Anterior vena cava (tissue), 1 donor: ENCODE results near the genes LRP1 and MARCHF9.

- PRO-cap: no peak
Measured at GRCh38 chr12:57042996-57043506, 6.9 kb downstream of the MYO1A start.

DNA sequence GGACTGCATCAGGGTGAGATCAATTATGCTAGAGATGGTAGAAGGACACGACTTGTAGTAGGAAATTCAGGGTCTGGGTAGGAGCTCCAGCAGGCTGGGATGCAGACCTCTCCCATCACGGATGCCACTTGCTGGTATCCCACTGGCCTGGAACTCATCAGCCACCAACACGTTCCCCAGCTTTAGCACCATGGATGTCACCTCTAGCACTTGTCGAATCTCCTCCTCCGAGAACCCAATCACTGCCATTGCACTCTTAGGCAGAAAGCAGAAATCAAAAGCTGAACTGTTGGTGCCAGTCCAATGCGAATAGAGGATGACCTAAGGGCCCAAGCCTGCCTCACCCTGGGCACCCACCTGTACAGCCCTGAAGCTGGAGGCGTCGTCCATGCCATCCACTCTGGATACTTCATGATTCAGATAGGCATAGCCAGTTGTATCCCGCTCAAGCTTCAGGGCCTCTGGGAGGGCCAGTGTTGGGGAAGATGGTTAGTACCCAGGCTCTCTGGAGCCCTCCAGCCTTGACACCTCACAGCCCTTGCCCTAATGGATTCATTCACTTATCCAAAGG, 6.1 kb downstream of the MYO1A start:
- PRO-cap: no peak

- PRO-cap: no peak
Measured at GRCh38 chr12:57047431-57047996, 2.4 kb downstream of the MYO1A start.

DNA sequence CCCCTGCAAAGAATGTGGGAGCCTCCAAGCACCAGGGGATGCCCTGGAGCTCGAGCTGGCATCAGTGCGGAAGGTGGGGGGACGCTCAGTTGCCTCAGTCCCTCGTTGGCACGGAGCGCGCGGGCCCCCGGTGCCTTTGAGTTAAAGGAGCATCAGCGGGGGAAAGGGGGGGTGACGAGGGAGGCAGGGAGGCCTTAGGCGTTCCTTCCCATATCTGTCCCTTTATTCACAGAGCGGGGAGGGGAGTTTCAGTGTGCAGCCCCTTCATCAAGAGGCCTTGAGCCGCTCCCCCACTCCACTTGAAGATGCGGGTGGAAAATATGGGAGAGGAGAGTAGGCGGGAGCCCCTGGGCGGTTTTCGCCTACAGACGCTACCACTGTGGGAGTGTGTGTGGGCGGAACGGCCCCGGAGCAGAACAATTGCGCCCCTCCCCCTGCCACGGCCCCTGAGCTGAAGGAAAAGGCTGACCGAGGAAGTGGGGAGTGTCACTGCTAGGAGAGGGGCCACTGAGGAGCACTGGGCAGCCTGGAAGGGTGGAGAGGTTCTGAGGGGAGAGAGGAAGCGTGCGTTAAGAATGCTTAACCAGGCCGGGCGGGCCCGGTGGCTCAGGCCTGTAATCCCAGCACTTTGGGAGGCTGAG, 820 bp downstream of the NAB2 start:
- PRO-cap: bidirectional peak, plus-strand start at position 486 of the sequence, minus-strand start at position 301 of the sequence

DNA sequence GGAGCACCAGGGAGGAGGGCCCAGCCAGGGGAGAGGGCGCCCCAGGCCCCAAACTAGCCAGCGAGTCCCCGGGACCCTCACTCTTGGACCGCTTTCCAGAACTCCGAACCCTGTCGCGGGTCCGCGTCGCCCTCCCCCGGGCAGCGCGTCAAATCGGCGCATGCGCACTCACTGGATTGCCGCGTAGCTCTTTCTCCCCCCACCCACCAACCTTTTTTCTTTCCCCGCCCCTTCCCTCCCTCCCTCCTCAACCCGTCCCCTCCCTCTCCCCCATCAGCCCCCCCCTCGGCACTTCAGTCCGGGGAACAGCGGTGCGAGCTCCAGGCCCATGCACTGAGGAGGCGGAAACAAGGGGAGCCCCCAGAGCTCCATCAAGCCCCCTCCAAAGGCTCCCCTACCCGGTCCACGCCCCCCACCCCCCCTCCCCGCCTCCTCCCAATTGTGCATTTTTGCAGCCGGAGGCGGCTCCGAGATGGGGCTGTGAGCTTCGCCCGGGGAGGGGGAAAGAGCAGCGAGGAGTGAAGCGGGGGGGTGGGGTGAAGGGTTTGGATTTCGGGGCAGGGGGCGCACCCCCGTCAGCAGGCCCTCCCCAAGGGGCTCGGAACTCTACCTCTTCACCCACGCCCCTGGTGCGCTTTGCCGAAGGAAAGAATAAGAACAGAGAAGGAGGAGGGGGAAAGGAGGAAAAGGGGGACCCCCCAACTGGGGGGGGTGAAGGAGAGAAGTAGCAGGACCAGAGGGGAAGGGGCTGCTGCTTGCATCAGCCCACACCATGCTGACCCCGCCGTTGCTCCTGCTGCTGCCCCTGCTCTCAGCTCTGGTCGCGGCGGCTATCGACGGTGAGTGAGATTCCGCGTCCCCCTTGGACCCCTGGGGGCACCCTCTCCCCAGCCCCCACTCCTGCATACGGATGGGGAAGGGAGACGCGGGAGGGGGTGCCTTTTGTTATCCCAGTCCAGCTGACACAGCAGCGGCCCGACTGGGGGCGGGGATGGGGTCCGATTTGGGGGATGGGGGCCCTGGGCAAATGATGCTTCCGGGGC, at the start of gene LRP1:
Gene LRP1 (plus strand): TSS at position 291 of the 1,043 bp plus-strand sequence.
- PRO-cap: bidirectional peak, plus-strand start at position 296 of the sequence, minus-strand start at position 150 of the sequence

DNA sequence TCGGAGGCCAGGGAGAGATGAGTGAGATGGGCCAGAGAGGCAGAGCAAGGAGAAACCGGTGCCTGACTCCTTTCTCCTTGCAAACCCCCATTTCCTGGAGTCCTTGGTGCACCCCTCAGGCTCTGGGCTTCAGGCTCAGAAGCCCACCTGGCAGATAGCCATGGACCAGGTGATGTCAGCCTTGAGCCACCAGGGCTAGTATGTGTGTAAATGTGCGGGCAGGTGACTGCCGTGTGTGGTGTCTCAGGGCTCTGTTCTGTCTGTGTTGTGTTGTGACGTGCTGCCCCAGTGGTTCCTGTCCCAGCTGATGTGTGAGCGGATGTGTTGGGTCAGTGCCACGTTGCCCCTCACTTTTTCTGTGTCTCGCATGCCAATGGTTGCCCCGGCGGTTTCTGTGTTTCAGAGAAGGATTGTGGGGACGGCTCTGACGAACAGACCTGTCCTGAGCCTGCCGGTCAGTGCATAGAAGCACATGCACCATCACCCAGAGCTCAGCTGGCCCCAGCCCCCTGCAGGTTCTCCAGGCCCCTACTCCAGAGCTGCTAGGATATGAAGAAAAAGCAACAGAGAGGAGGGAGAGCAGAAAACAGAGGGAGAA, 39.6 kb downstream of the LRP1 start:
- PRO-cap: no peak

GRCh38 chr12:57175916-57176340, 40.7 kb upstream of the NXPH4 start:
- PRO-cap: no peak

- PRO-cap: no peak
Measured at GRCh38 chr12:57185452-57186062, 31.0 kb upstream of the NXPH4 start.

DNA sequence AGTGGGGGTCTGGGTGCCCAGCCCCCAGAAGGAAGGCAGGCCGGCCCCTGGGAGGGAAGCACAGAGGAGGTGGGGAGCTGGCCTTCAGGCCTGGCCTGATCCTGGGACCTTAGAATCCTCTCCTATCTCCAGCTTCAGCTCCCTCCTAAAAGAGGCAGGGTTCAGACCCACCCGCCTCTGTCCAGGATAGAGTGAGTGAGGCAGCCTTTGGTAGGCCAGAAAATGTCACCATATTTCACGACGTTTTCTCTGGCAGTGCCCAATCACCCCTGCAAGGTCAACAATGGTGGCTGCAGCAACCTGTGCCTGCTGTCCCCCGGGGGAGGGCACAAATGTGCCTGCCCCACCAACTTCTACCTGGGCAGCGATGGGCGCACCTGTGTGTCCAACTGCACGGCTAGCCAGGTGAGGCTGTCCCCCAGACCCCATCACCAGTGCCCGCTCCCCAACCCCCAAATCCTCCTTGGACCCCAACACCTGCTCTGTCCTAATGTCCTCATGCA, 16.9 kb upstream of the NXPH4 start:
- PRO-cap: no peak

- PRO-cap: unidirectional peak, plus-strand start at chr12:57206406
Measured at GRCh38 chr12:57206257-57206871, 10.2 kb upstream of the NXPH4 start.

DNA sequence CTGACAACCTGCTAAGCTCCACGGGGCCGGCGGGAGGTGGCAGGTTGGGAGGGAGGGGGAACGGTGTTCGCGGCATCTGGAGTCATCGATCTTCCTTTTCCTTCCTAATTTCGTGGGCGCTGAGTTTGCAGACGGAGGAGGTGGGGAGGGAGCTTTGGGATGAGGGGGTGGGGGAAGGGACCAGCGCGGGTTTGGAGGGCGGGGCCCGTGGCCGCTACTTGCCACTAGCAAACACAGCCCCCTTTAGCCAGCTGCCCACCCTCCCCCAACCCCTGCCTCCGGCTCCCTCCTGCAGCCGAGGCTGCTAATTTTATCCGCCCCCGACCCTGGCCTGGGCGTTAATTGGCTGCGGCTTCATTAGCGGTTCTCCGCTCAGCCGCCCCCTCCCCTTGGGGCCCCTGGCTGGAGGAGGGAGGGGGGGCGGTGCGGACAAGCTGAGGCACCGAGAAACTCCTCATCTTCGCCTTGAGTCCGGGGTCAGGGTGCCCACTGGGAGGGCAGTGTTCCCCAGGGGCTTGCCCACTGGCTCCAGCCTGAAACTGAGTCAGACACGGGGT, 2.6 kb upstream of the SHMT2 start:
- PRO-cap: no peak

- PRO-cap: no peak
Measured at GRCh38 chr12:57283673-57284100, 32.7 kb upstream of the STAC3 start.

- PRO-cap: no peak
Measured at GRCh38 chr12:57516746-57517735, 3.3 kb downstream of the DDIT3 start.

- PRO-cap: no peak
Measured at GRCh38 chr12:57532470-57533406, 10.1 kb downstream of the MBD6 start.

DNA sequence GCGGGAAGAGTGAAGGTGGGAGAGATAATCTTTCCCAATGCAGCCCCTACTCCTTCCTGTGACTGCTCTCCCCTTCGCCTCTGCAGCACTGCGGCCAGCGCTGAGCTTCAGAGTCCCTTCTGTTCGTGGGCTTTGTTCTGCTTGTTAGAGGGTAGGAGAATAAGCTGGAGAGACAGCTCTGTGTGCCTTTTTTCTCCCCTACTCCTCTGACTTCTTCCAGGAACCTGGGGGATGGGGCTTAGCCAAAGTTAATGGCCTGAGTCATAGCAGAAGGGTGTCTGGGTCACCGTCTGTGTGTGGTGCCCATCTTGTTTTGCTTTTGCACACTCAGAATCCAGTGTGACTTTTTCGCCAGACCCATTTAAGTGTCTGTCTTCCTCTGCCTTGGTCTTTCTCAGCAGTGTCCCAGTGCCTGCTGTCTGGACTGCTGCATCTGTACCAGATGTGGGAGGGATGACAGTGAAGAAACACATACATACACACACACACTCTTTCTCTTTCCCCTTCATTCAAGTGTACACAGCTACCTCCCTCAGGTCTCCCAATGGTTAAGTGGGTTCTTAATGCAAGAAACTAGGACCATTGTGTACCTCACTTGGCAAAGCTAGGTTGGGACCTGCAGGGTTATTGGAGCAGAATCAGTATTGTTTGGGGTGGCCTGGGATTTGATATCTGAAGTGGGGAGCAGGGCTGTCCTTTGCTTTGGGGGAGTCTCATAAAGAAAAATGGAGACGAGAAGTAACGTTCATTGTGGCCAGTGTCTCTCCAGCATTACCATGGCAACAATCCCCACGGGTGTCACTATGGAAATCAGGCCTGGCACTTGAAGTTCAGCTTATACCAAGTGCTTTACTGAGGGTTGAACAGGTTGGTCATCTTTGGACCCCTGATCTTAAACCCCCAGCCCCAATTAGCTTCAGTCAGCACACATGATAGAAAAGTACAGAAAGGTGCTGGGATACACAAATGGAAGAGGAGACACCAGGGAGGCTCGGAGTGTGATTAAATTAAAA, 3.2 kb downstream of the KIF5A start:
- PRO-cap: no peak

DNA sequence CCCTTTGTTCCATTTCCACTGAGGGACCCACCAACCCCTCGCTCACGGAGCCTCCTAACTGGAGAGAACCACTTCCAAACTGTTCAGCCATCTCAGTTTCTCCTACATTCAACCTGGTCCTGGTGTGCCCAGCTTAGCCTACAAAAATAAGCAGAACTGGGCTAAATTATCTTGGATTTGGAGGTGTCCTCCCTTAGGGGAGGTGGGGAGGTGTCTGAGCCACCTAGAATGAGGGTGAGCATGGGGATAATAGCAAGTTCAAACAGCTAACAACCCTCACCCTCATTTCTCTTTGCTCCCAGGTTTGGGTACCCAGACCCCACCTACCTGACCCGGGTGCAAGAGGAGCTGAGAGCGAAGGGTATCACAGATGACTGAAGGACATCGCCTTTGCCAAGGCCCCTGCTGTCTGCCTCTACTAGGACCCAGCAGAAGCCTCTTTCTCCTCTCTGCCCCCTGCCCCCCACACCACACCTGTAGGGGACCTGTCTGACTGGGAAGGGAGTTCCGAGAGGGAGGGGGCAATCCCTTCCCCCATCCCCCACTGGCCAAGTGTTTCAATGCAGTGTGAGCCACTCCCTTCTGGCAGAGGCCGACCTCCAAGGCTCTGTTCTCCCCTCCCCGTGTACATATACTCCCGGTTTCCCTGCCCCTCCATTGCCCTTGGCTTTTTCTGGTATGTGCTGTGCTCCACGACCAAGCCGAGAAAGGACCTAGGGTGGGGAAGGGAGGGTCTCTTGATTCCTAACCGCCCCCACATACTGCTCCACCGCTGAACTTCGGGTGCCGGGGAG, 2.3 kb upstream of the ARHGEF25 start:
- PRO-cap: no peak

DNA sequence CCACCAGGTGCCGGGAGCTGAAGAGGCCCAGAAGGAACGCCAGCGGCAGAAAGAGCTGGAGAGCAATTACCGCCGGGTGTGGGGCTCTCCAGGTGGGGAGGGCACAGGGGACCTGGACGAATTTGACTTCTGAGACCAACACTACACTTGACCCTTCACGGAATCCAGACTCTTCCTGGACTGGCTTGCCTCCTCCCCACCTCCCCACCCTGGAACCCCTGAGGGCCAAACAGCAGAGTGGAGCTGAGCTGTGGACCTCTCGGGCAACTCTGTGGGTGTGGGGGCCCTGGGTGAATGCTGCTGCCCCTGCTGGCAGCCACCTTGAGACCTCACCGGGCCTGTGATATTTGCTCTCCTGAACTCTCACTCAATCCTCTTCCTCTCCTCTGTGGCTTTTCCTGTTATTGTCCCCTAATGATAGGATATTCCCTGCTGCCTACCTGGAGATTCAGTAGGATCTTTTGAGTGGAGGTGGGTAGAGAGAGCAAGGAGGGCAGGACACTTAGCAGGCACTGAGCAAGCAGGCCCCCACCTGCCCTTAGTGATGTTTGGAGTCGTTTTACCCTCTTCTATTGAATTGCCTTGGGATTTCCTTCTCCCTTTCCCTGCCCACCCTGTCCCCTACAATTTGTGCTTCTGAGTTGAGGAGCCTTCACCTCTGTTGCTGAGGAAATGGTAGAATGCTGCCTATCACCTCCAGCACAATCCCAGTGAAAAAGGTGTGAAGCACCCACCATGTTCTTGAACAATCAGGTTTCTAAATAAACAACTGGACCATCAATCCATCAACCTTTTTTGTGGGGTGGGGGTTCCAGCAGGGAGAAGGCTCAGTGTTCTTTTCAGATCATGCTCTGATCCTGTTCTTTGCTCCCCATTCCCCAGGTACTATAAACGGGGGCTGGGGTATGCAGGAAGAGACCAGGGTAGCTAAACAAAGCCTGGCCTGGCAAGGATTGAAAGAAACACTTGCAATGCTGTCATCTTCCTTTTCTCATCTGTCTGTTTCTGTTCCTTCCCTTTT, 17.5 kb downstream of the AGAP2 start:
- PRO-cap: no peak

DNA sequence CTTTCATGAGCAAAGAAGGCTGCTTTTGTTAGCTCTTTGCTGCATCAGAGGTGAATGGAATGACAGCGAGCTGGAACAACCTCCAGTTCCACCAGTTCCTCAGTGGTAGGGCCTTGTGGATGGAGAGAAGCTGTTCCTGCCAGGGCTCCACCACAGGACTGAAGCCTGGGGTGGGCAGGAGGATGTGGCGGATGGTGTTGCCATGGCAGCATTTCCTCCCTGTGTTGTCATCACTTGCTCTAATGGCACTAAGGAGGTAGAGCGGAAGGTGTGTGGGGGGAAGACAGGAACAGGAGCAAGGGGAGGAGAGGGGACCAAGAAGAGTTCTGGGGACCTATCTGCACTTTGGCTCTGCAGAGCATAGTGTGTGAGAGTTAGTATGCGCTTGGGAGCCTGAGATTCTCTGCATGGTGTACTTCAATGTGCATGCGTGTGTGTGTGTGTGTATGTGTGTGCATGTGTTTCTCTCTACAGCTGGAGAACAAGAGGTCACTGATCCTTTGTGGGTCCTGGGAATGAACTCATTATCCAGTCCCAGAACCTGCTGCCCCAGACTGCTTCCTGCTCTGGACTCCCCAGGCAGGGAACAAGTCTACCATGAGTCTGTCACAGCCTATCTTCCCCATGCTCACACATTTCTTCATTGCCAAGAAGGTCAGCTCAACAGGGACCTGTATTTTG, 2.6 kb upstream of the AGAP2 start:
- PRO-cap: no peak

DNA sequence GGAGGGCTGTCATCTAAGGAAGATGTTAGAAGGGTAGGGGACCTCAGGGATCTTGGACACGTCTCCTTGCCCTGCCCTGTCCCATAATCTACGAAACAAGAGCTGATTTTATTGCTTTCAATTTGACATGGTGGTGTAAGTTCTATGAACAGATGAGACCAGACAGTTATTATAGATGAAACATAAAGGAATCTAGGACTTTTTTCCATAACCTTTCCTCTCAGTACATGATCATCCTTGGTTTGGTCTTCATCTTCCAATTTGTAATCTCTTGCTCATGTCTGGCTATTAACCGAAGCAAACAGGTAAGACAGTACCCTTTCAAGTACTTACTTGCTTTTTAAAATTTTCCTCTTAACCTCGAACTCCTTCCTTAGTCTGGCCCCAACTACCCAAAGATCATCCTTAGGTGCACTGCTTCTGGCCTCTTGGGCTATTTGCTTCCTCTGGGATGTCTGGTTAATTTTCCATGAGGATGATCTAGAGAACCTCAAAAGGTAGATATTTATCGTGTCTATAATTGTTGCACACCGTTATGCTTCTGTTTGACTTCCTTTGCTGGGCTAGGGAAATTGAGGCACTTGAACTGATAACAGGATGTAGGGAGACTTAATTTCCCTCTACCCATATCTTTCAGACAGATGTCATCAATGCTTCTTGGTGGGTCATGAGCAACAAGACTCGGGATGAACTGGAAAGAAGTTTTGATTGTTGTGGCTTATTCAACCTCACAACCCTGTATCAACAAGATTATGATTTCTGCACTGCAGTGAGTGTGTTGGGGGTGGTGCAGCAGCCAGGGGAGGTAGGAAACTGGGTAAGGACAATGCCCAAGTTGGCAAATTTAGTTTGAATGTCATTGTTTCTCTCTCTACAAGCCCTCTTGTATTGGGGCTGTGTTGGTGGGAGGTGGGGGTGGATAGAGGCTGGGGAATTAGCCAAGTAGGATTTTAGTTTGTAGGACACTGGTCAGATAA, 1.4 kb downstream of the TSPAN31 start:
- PRO-cap: no peak

- PRO-cap: unidirectional peak, plus-strand start at chr12:57754952; unidirectional peak, plus-strand start at chr12:57755111
Measured at GRCh38 chr12:57754091-57755247, at the start of gene MARCHF9. Gene MARCHF9 (plus strand): TSS chr12:57755103.